ENCODE measurements around the genes SPSB1, TMEM201 and CTNNBIP1.

DNA sequence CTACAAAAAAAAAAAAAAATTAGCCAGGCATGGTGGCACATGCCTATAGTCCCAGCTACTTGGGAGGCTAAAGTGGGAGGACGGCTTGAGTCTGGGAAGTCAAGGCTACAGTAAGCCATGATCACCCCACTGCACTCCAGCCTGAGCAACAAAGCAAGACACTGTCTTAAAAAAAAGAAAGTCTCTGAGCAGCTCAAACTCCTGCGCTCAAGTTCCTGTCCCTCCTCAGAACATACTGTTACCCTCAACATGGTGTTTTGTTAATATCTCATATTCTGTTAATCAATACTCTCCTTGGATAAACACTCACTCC is 43.0 kb upstream of the GPR157 start:
- RRBS = no CpG with 5 or more reads among the region's 2 CpGs

GRCh38 chr1:9181153-9181818 is 52.4 kb upstream of the GPR157 start:
- RRBS = no CpG with 5 or more reads among the region's 18 CpGs

GRCh38 chr1:9232866-9233756 is 1.5 kb upstream of the H6PD start:
- RRBS = 88% methylated on average over 5 of the region's 23 CpGs

DNA sequence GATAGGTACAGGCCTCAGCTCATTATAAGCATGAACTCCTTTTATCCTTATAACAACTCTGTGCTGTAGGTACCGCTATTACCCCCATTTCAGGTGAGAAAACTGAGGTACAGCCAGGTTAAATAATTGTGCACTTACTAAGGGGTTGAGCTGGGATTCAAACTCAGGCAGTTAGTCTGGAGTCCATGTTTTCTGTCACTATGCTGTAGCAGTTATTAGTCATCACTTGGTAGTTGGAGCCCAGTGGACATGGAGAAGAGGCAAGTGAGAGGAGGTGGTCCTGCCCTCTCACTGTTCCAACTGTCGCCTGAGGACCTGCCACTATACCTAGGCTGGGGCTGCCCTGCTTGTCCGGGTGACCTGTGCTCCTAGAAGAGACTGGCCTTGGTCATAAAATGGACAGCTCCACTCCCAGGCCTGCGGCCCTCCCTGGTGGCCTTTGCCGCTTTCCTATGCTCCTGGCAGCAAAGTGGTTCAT is 9.7 kb downstream of the H6PD start:
- RRBS = no CpG with 5 or more reads among the region's 5 CpGs

DNA sequence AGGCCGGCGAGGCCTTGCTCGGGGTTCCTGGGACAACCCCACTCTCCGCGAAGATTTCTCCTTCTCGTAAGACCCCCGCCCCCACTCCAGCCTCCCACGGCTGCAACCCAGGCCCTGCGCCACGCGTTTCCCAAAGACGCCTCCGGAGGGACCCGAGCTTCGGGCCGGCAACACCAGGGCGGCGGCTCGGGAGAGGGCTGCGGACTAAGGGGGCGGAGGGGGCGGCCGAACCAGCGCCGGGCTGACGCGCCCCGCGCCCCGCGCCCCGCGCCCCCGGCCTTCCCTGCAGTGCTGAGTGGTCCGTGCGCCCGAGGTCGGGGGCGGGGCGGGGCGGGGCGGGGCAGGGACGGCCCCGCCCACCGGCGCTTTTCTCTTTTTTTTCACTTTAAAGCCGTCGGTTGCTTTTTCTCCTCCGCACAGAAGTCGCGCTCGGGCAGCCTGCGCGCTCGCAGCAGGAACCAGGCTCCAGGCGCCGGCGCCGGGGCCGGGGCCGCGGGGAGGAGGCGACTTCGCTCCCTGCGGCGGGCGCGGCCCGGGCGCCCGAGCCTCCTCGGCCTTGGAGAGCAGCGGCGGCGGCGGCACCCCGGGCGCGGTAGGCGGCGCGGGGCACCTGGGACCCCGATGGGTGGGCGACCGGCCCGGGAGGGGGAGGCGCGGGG is at the start of gene SPSB1:
Gene SPSB1 (plus strand): TSS at position 415 of the 659 bp plus-strand sequence.
- RRBS = 2% methylated on average over 42 of the region's 88 CpGs

DNA sequence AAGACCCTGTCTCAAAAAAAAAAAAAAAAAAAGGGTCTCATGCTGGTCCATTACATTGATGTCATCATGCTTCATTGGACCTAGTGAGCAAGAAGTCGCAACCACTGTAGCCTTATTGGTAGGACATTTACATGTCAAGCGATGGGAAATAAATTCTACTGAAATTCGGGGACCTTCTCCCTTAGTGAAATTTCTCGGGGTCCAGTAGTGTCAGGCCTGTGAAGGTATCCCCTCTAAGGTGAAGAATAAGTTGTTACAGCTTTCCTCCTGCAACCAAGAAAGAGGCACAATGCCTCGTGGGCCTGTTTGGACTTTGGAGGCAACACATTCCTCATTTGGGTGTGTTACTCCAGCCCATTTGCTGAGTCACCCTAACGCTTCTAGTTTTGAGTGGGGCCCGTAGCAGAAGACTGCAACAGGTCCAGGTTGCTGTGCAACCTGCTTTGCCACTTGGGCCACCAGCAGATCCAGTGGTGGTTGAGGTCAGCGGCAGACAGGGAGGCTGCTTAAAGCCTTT is 7.3 kb downstream of the SPSB1 start:
- RRBS = no CpG with 5 or more reads among the region's 8 CpGs

GRCh38 chr1:9302183-9302622 is 9.5 kb downstream of the SPSB1 start:
- RRBS = 92% methylated on average over 5 of the region's 7 CpGs

- RRBS = no CpG with 5 or more reads among the region's 19 CpGs
Measured at GRCh38 chr1:9310854-9311672, 18.4 kb downstream of the SPSB1 start.

DNA sequence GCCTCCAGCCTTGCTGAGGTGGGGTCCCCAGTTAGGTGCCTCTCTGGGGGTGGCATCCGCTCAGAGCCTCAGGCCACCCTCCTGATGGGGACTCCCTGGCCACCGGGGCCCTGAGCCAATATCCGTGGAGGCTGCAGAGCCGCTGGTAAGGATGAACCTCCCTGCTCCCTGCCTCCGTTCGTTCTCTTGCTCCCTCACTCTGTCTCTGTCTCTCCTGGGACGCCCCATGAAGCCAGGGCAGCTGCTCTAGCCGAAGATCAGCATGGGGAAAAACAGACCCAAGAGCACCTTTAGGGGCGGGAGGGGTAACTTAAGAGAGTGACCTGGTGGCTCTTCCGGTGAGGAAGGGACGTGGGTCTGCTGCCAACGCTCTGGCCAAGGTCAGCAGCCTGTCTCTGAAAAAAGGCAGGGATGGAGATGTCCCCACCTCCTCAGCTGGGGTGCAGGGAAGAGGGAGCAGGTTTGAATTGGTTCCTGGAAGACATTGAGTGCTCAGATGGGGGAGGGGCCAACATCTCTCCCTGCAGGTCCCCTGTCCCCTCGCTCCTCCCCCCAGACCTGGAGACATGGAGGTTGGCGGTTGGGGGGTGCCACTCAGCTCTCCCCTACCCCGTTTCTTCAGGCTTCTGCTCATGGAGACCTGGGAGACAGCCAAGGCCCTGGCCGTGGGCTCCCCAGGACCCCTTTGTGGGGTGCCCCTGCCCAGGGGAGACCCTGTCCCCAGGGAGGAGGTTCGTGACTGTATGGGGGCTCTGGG is 45.1 kb downstream of the SPSB1 start:
- RRBS = no CpG with 5 or more reads among the region's 17 CpGs

DNA sequence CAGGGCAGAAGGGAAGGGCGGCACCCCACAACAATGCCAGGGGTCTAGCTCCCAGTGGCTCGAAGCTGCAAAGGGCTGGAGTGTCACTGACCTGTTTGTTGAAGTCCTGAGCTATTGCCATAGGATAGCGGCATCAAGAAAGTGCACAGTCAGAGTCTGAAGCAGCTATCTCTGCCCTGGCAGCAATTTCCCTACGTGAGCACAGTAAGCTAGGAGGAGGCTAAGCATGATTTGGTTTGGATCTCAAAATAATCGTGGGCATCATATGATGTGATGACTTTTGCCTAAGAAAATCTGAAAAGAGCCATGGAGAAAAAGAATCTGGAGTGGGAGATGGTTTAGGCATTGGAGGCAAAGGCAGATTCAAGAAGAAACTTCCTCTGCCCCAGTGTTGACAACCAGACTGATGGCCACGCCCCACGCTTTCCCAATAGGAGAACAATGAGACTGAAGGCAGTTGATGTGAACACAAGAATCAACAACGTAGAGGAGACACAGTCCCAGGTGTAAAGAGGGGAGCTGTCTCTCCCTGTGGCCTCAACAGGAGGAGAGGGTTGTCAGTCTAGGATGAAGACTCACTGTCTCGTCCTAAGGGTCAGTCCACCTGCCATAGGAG is 100.0 kb upstream of the SLC25A33 start:
- RRBS = no CpG with 5 or more reads among the region's 9 CpGs

- RRBS = no CpG with 5 or more reads among the region's 2 CpGs
Measured at GRCh38 chr1:9440658-9440966, 98.7 kb upstream of the SLC25A33 start.

DNA sequence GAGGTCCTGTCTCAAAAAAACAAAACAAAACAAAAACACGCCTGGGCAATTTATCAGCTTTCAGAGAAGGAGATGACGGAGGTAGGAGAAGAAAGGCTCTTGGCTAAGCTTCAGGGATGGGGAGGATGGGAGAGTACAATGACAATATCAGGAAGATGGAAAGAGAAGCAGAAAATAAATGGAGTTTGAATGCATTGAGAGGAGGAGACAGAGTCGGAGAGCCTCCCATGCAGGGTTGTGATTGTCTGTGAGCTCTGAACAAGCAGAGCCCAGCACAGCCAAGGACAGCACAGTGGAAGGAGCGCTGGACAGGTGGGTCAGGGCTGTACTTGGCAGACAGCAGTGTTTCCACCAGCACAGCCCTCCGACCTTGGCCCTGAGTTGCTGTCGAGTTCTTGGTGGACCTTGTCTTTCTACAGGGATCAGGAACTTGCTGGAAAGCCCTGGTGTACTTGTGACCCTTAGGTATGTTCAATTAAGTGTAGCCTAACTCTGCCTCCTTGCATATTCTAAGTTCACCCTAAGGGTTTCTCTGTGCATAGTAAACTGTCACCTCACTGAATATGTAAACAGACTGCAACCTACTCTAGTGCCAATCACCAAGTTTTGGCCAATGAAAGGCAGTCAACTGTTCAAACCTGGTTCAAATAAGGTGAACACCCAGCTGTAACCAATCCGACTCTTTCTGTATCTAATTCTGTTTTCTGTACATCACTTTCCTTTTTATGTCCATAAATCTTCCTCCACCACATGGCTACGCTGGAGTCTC is 86.7 kb upstream of the SLC25A33 start:
- RRBS = no CpG with 5 or more reads among the region's 8 CpGs

DNA sequence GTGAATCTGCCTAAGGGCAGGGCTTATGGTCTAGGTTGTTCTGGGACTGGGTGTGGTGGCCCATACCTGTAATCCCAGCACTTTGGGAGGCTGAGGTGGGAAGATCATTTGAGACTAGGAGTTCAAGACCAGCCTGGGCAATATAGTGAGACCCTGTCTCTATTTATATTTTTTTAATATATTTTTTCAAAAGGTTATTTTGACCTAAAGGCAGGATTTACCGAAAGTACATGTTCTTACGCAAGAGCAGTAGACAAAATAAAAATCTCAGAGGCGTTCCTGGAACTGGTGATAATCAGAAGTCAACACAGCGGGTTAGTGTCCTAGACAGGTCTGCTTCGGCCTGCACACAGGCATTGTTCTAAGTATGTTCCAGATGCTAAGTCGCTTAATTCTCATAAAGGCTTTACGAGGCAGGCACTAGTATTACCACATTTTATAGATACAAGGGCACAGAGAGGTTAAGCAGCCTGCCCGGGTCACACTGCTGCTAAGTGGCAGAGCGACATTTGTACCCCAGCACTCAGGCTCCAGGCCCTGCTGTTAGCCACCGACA is 56.9 kb upstream of the SLC25A33 start:
- RRBS = no CpG with 5 or more reads among the region's 10 CpGs

DNA sequence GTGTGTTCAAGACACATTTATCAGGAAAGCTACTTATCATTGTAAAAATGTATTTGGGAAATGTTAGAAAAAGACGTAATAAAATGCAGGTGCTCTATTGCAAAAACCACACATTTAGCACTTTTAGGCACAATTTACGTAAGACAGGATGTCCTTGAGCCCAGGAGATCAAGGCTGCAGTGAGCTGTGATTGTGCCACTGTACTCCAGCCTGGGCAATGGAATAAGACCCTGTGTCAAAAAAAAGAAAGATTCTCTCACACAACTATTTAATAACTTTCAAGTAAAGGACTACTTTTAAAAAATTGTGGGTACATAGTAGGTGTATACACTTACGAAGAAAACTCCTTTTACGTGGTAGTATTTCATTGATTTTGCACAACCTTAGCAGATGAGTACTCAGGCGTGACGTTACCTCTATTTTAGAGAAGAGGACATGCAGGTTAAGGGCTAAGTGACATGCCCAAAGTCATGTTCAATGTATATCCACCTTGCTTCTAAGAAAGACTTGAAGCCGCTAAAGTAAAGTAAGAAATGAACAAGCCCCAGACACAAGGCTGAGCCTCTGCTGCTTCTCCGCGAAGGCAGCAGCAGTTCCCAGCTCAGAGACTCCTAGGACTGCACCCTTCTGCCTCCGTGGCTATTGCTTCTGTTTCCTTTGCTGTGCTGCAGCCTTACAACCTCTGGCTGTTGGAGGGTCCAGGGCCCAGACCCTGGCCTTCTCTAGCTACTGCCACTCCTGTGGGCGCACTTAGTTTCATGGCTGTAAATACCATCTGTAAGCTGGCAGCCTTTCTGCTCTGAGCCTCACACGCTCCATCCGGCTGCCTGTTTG is 18.6 kb downstream of the SLC25A33 start:
- RRBS = no CpG with 5 or more reads among the region's 13 CpGs

GRCh38 chr1:9588211-9589359 is at the start of gene TMEM201:
Gene TMEM201, plus strand, starts transcription at chr1:9588911.
- RRBS = 1% methylated on average over 63 of the region's 145 CpGs

DNA sequence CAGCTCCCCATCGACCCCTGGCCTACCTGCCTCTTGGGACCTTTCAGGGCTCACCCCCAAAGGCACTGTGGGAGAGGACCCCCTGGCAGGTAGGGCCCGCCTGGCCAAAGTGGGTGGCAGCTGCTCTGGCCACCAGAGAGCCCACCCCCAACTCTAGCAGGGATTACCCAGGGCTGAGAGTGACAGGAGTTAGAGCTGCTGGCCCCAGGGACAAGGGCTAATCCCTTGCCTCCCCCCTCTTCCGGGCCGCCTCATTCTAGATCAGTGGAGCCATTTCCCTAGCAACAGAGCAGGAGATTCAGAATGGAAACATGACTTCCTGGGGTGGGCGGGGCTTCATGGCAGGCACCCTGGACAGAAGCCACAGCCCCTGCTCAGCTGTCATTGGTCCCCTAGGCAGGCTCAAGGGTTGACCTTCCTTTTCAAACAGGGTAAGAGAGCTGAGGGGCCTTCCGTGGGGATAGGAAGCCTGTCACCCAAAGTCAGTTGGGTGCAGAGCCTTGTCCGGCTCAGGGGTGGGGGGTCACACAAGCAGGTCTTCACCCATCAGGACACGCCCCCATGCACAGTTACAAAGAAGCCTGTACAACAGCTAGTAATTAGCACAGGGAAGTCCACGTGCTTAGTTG is 4.7 kb downstream of the TMEM201 start:
- RRBS = no CpG with 5 or more reads among the region's 9 CpGs

- RRBS = 92% methylated on average over 7 of the region's 33 CpGs
Measured at GRCh38 chr1:9612917-9614101, 24.6 kb downstream of the TMEM201 start.

DNA sequence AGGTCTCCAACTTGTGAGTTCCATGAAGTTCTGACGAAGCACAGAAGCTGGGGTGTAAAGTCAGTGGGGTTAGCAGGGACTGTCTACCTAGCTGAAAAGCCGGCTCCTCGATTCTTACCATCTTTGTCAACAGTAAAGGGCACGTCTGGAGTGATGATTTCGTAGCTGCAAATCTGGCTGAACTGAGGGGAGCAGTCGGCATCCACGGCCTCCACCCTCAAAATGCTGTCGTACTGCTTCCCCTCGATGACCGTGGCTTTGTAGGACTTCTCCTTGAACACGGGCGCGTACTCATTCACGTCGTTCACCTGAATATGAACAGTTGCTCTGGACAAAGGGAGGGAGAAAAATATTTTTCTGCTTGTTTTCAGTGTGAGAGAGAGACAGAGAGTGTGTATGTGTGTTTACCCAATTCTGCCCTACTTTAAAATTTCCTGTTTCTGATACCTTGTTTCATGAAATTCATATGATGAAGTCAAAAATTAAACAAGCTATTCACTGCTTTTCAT is 72.4 kb downstream of the CLSTN1 start:
- RRBS = no CpG with 5 or more reads among the region's 15 CpGs

DNA sequence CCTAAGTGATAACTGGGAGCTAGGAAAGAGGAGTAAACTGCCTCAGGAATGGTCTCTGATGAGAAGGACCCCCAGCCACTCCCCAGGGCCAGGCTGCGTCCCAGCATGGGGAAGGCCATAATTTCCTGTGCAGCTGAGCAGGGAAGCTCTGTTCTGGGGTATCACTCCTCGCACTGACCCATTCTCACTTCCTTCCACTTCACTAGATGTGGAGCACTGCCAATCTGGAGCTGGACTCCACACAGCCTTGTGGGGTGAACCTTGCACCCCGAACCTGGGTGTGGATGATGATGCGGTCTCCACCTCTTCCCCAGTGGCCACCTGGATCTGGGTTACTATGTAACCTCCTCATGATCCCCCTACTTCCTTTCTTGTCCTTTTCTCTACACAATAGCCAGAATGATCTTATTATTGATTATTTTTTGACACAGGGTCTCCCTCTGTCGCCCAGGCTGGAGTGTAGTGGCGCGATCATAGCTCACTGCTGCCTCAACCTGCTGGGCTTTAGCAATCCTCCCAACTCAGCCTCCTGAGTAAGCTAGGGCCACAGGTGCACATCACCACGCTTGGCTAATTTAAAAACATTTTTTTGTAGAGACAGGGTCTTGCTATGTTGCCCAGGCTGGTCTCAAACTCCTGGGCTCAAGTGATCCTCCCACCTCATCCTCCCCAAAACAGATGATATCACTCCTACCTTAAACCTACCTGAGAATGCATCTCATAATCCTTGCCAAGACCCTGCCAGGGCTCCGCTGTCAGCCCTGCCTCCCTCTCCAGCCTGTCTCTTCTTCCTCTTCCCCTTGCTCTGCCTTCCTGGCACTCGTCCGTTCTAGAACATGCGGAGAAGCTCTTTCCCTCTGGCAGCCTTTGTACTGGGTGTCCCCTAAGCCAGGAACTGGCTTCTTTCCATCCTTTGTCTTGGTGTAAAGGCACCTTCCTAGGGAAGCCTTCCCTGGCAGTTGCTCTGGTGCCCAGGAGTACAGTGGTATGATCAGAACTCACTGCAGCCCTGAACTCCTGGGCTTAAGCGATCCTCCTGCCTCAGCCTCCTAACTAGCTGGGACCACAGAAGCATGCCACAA is 36.4 kb downstream of the CTNNBIP1 start:
- RRBS = no CpG with 5 or more reads among the region's 13 CpGs

- RRBS = 1% methylated on average over 12 of the region's 81 CpGs
Measured at GRCh38 chr1:9909921-9910451, at the start of gene CTNNBIP1. Gene CTNNBIP1, minus strand, starts transcription at chr1:9910269.

Measured in T47D (cell line).